ENCODE data around the gene KIAA0513.

GRCh38 chr16:85005128-85006040 lies 6.0 kb downstream of the ZDHHC7 start:
- RRBS = no CpG with 5 or more reads among the region's 10 CpGs

DNA sequence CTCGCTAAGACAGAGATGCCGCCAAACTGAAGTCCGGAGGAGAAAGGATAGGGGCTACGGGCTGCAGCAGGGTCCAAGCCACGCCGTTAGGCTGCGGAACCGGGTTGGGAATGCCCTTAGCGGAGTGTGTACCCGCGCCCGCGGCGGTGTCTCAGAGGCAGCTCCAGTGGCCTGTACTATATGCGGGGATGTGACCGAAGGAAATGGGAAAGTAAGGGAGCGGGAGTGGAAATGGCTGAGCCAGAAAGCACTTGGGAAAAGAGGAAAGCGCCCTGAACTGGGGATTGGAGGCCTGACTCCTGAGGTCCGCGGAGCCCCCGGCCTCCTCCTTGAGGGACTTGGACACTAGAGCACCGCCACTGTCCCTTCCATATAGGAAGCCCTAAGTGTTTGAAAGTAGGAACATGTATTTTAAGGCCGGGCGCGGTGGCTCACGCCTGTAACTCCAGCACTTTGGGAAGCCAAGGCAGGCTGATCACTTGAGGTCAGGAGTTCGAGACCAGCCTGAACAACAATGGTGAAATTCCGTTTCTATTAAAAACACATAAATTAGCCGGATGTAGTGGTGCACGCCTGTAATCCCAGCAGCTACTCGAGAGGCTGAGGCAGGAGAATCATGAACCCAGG lies 463 bp upstream of the ZDHHC7 start:
- RRBS = 4% methylated on average over 10 of the region's 31 CpGs

GRCh38 chr16:85014185-85014883 lies 3.0 kb upstream of the ZDHHC7 start:
- RRBS = no CpG with 5 or more reads among the region's 4 CpGs

DNA sequence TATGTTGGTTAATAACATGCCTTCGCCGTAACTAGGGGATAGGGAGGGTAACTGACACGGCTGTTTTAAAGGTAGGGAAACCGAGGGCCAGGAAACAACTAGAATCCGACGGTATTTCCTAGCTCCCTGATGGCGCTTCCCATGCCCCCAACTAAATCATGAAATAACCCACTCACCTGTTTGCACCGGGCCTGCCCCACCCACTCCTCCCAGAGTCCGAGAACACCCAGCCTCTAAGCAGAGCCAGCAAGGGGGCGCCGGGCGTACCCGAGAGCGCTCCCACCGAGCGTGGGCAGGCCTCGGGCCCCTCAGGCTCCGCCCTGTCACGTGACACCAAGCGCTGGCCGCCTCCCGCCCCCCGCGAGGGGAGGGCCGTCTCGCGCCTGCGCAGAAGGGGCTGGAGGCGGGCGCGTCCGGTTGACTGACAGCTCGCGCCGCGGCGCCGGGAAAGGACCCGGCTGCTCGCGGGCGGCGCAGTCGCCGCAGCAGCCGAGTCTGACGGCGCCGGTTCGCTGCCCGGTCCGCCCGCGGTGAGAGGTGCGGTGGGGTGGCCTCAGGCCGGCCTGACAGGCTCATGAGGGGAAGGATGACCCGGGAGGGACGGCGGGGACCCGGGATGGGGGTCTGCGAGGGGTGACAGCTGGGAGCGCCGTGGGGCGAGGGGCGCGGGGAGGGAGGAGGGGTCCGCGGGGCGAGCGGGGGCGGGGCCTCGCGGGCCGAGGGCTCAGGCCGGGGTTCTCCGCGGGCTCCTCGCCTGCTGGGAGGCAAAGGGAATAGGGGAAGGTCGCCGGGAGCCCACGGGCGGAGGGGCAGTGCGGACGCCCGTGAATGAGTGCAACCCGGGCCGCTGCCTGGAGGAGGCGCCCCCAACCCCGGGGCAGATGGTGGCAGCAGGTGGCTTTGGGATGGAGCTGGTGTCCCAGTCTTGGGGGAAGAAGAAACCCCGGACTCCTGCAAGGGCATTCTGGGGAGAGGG lies at the start of gene KIAA0513:
Gene KIAA0513, plus strand, starts transcription at position 474 of the 976 bp plus-strand sequence.
- RRBS = 2% methylated on average over 35 of the region's 90 CpGs

DNA sequence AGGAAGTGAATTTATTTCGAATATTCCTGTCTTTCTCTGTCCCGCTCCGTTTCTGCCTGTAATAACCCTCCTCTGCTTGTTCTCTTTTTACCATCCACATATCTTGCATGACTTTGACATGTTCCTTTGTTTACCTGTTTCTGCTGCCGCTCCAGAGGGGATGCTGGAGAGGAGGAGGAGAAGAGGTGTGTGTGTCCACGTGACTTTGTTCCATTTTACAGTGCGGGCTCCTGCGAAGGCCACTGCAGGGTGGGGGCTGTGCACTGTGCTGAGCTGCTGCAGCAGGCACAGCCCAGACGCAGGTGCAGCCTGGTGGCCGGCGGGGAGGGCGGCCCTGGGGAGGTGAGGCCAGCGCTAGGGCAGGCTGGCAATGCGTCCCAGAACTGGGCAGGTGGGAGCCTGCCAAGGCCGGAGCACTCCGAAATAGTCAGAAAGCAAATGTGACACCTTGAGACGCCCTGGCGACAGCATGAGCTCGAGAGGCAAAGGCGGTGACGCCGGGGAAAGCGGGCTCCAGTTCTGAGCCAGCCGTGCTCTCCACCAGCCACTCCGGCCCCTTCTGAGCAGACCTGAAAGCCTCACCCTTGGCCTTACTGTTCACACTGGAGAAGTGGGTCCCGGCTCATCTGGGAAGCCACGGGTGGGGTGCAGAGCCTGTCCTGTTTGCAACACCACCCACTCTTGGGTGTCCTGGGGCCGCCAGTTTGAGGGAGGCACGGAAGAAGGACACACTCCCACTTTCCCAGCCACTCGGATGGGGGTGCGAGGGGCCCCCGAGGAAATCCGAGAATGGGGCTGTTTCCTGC lies 29.7 kb downstream of the CIBAR2 start:
- RRBS = 38% methylated on average over 13 of the region's 32 CpGs

DNA sequence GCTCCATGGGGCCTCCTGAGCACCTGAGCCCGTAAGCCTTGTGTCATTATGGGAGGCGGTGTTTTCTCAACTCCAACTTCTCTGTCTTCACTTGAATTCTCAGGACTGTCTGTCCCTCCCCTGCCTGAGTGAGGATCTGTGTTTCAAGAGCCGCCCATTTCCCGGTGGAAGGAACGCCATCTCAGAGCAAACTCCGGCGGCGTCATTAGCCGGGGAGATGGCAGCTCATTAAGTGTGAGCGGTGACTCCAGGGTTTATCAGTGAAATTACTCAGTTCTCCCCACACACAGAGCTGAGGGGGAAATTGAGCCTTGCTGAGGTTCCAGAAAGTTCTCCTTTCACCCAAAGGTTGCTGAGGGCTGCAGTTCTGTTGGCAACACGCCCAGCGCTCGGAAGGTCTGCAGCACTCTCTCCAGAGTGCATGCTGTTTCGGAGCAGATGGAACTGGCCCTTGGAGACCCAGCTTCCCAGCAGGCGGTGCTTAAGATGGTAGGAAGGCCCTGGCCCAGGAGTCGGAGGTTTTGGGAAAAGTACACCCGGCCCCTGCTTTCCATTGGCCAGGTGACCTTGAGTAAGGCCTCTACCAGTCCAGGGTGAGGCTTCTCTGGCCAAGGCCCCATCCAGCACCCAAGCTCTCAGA lies 167.5 kb upstream of the CIBAR2 start:
- RRBS = no CpG with 5 or more reads among the region's 17 CpGs

DNA sequence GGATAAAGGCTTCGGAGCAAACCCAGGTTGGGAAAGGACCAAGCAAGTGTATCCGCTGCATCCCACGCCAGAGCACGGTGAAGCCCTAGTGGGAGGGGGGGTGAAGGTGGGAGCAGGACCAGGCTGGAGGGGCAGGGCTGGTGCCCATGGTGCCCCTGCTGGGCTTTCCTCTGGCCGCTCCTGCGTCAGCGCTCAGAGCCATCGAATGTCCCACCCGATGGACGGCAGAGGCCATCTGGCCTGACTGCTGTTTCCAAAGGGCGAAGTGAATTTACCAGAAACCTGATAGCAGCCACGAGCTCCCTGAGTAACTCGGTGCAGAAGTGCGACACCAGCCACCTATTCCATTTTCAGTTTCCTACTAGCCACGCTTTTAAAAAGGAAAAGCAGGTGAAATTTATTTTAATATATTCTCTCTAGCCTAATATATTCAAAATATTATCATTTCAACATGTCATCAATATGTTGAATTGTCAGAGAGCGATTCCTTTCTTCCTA lies 203.6 kb upstream of the CIBAR2 start:
- RRBS = no CpG with 5 or more reads among the region's 16 CpGs

DNA sequence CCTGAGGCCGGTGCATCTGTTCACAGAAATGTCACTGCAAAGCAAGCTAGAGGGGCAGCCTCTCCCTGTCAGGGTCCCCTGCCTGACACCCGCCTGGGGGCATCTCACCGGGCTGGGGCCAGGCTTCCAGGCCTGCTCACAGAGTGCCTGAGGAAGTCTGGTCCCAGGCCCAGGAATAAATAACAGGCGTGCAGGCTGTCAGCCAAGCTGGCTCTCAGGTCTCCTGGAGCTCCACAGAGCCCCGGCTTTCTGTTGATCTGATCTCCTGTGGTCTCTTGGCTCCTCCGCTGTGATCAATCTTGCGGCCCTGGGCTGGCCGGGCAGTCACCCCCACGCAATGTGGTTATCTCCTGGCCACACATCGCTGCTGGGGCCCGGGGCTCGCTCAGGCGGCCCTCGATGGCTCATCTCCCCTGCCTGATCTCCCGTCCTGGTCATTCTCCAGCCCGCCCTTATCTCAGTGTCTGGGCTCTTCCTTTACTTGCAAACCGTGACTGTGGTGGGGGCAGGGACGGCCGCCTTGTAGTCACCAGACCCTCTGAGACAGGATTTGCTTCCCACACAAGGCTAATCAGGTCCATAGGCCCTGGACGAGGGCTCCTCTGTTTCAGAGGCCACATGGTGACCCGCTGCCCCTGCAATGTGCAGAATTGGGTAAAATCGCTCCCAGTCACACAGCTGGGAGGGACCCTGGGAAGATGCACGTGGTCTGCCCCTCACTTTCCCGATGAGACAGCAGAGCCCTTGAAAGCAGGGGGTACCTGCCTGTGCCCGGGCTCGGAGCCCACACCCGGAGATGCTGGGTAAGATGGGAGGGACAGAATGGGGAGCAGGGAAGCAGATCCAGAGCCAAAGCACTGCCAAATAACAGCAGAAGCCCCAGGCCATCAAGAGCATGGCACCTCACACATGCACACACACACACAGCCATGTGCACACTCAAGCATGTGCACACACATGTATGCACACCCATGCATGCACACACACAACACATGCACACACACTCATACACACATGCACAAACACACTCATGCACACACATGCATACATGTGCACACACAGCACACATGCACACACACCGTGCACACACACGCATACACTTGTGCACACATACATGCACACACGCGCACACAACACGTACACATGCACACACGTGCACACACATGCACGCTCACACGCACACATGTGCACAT lies 230.9 kb upstream of the GSE1 start:
- RRBS = 20% methylated on average over 10 of the region's 35 CpGs

DNA sequence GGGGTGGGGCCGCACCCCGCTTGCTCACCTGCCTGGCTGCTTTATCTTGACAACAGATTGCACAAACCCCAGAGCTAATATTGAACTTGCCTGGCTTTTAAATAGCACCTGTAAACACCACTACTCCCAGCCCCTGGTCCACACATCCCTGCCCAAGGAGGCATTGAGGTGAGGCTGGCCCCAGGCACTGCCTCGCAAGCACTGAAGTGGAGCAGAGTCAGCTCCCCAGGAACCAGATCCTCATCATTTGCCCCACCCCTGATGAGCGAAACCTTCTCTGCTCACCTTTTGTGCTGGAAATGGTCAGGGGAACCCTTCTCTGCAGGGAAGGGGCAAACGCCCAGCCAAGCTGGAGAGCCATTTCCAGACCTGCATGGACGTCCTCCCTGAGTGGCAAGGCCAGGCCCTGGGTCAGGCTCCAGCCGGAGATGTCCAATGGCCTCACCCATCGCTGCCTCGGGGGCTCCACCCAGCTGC lies 190.2 kb upstream of the GSE1 start:
- RRBS = no CpG with 5 or more reads among the region's 9 CpGs

DNA sequence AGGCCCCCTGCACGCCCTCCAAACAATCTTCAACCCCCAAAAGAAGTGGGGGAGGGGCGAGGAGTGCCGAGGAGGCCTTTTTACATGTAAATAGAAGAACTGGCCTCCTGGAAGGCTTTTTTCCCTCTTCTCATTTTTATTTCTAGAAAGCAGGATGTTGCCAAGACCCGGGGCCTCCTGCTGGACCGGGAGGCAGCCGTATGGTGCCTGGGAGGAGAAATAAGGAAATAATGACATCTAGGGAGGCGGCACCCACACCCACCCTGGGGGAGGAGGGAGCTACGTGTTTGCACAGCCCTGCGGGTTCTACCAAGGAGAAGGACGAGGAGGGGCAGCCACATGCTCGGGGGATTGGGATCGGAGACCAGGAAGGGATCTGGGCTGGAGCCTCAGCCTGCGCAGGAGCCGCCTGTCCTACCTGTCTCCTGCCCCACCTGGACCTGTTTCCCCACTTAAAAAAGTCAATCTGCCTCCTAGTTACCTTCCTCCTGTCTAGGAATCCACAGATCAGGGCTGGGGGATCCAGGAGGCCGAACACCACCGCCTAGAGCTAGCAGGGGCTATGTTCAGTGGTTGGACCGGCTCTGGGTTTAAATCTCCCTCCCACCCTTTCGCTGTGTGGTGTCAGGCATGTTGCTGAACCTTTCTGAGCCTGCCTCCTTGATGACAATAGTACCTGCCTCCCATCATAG lies 175.7 kb upstream of the GSE1 start:
- RRBS = no CpG with 5 or more reads among the region's 18 CpGs

GRCh38 chr16:85462237-85463104 lies 150.7 kb upstream of the GSE1 start:
- RRBS = 3% methylated on average over 51 of the region's 79 CpGs

GRCh38 chr16:85464422-85465259 lies 148.5 kb upstream of the GSE1 start:
- RRBS = 90% methylated on average over 7 of the region's 28 CpGs

DNA sequence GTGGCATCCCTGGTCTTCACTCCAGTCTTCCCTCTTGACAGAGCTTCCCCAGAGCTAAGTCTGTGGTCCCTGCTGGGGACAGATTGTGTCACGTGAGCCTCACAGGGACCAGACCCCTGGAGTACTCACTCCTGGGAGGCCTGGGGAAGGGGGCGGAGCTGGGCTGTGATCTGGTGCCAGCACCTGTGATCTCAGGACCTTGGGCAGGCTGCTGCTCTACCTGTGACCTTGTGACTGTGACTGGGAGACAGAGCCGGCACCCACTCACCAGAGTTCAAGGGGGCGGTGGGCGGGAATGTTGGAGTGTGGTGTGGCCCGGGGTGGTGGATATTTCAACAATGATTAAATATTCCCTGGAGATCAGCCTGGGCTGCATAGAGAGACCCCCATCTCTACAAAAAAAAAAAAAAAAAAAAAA lies 97.1 kb upstream of the GSE1 start:
- RRBS = 75% methylated on average over 4 of the region's 6 CpGs

DNA sequence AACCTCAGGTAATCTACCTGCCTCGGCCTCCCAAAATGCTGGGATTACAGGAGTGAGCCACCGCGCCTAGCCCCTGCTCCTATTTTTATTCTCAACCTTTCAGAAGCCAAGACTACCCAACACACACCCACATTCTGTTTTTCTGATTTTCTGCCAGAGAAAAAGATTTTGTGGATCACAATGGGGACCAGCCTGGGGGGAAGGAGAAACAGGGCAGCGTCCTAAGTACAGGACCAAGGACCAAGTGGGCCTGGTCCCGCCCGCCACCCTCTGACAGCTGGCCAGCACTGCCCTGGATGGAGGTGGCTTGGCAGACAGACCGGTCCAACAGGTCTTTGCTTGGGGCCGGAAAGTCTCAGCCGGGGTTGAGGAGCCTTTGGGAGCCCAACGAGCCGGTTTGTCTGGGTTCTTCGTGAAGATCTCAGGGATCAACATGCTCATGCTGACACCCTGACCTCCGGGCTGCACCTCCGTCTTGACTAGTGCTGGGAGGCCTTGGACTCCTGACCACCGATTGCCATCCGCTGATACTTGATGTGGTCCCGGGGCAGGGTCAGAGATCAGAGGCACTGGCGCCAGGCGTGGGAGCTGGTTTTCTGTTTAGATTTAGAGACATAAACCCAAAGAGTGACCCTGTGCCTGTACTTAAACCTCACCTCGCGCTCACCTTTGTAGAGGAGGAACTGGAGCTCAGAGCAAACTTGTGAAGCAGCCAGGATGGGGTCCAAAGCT lies 92.3 kb upstream of the GSE1 start:
- RRBS = 91% methylated on average over 7 of the region's 21 CpGs

- RRBS = 47% methylated on average over 3 of the region's 22 CpGs
These were observed 81.6 kb upstream of the GSE1 start for GRCh38 chr16:85531293-85532085.

- RRBS = 40% methylated on average over 3 of the region's 16 CpGs
These were observed 77.8 kb upstream of the GSE1 start for GRCh38 chr16:85535261-85535865.

GRCh38 chr16:85561177-85561625 lies 51.9 kb upstream of the GSE1 start:
- RRBS = no CpG with 5 or more reads among the region's 12 CpGs

GRCh38 chr16:85562029-85563183 lies 50.7 kb upstream of the GSE1 start:
- RRBS = 65% methylated on average over 4 of the region's 30 CpGs

DNA sequence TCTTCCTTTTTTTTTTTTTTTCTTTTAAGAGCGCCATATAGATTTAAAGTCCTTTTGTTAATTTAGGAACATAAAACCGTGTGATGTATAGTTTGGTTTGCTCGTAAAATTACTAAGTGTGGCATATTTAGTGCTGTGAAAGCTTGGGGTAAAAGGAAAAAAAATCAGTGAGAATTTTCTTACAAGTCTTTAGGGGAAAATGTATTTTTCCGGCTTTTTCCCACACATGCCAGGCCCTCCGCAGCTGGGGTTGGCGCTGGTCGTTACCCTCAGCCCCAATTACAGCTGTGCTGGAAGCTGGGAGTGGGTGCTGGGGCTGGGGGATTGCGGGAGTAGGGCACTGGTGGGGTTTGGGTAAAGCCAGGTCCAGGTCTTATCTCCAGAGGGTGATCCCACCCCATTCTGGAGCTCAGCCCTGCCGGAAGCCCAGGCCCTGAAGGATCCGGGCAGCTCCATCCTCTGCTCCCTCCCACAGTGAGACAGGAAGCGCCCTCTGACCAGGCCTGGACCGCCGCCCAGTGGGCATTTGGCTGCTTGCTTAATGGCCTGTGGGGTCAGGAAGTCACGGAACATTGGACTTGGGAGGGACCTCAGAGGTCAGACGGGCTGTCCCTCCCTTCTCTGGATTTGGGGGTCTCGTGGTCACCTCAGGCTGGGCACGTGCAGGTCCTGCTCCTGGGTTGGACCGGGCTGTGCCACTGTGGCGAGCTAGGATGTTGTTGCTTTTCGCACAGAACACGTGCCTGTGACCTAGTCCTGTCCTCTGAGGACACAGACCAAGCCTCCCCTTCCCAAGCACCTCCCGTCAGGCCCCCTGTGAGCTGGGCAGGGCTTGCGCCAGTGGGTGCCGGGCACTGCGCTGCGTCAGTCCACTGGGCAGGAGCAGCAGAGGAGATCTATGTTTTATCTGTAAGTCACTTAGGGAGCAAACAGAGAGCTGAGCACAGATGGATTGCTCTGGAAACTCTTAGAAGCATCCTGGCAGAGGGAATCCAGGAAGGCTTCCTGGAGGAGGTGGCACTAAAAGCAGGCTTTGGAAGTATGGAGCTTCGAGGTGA lies 49.6 kb upstream of the GSE1 start:
- RRBS = no CpG with 5 or more reads among the region's 27 CpGs

DNA sequence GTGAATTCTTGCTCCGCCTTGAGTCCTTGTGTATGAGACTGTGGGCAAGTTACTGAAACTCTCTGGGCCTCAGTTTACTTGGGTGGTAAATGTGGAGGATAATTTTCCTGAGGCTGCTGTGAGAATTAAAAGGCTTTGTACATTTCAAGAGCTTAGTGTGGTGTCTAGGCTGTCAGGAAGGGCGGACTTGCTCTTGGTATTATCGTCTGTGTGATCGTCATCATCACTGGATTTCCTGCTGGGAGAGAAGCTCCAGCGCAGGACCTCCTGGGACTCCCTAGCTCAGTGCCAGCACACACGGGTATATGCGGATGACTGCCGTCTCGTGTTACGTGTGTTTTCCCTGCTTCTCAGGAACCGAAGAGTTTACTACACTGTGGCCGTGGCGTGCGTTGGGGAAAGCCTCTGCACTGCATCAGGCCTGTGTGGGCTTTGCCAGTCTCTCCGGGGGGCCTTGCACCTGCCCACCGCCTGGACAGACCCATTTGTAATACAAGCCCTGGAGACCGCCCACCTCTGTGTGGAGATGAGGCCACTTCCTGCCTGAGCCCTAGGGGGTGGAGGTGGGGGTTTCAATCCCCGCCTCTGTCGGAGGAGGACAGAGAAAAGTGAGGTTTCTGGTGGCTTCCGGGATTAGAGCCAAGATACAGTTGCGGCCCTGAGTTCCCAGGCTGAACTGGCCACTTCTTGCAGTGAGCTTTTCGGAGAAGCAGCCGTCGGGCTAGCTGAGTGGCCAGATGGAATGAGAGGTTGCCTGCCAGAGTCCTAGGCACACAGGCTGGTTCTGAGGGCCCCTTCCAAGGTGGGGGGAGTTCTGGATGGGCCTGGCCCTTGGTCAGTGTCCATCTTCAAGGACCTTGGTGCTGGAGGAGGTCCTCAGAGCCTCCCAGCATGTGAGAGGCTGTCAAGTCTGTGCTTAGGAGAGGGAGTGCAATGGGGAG lies 43.5 kb upstream of the GSE1 start:
- RRBS = no CpG with 5 or more reads among the region's 24 CpGs

All from pericardium (tissue), 1 donor.